Left colon (tissue), 1 donor: Measurements from ENCODE around the genes DGKH and EPSTI1.

- PRO-cap: no peak
Measured at GRCh38 chr13:41458042-41458923, 933 bp downstream of the RGCC start.

DNA sequence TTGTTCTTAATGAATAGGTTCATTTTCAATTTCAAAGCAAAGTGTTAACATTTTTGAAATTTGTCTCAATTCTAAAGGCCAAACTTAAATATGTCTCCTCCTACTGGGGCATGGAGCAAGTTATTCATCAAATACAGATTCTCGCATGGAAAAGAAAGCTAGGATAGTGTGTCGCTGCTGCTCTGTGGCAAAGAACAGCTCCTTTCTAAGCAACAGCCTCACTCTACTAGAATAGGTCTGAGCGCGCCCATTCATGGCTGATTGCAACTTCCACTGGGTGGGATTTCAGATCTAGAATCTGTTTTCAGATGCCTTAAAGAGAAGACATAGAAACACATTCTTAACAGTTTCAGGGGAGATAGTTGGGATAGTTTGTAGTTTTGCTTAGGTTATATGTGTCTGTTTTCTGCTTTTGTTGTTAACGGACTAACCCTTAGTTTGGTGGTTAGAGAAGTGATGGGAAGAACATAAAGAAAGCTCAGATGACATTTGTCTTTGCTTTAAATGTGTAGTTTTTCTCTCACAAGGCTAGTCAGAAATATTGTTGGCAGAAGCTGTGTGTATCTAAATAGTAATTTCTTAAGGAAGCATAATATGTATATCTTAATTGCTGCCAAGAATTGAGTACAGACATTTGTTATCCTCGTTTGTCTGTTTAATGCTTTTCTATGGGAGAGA is 2.5 kb downstream of the RGCC start:
- PRO-cap: no peak

DNA sequence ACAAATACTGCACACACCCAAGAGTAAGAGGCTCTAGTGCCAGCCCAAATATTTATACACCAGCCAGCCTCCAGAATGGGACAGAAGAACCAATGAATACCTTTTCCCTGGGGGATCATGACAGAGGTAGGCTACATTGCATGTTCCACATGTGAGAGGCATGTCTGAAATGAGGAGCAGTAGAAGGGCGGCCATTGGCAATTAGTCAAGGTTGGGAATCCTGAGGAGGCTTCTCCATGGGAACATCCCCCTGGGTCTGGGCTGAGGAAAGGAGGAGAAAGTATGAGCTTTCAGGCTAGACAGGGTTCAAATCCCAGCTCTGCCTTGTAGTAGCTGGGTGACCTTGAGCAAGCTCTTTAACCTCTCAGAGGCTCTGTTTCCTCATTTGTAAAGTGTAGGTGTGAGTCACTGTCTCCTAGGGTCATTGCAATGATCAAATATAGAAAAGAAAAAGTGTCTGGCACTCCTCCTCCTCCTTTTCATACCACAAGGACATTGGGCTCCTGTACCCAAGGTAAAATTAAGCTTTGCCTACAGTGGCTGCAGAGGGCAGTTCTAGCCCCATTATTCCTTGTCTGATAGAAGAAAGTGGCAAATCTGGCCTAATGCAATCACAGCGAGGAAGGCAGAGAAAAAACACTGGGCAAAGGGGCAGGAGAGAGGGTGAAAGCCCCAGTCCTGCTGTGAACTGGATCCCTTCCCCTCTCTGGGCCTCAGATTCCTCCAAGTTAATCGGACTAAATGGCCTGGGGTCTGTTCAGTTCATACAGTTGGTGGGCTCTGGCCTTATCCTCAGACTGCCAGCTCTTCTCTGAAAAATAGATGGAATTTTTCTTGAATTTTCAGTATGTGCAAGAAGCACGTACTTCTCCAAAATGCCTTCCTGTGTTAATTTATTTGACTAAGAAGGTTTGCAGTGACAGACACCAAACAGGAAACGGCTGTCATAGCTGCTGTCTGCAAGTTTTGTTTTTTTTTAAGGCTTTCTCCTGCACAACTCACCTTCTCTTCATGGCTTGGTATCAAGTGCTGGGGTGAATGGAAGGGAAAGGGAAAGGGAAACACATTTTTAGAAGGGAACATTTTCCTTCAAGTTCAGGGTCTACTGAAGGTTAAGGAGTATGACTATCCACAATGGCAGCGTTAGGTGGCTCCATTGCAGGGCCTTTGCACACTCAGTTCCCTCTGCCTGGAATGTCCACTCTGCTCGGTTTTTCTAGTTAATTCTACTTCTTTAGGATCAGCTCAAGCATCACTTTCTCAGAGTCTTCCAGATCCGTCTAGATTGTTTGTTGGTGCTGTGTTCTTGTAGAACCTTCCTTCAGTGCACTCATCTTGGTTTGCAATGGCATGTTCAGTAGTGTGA is 35.3 kb downstream of the RGCC start:
- PRO-cap: unidirectional peak, minus-strand start at position 877 of the sequence

DNA sequence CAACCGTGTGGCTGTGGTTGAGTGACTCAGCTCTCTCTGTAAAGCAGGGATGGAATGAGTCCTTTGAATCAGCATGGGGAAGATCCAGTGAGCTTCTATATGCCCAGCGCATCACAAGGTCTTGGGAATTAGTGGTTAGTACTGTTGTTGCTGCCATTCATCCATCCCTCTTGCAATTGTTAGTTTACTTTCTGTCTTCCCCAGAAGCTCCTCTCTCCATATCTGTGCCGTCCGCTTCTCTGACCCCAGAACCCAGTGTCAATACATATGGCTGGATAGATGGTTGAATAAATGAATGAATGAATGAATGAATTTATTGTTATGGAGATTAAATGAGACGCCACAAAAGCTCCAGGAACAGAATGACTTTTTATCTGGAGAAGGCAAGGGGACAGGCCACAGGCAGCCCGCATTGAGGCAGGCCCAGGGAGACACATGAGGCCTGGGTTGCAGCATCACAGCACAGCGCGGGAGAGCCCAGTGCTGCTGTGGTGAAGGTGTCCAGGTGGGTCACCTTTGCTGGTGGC is 89.2 kb downstream of the RGCC start:
- PRO-cap: no peak

- PRO-cap: no peak
Measured at GRCh38 chr13:41654981-41655180, 197.5 kb downstream of the RGCC start.

- PRO-cap: no peak
Measured at GRCh38 chr13:41907262-41907858, 53.5 kb downstream of the VWA8 start.

DNA sequence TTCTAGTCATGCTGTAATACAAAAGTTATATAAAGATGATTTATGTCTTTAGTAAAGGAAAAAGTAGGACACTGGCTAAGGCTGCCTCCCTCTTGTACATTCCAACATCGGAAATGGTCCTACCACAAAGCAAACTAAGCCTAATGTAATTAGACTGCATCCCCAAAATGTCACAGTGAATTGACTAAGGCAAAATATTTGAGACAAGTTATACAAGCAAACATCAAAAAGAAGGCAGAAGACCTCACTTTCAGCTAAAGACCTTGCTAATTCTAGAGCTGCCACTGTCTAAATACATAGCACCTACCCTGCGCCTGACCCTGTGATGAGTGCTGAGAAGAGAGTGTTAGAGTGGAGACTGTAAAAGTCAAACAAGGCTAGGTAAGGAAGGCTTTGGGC is 852 bp upstream of the VWA8 start:
- PRO-cap: no peak

DNA sequence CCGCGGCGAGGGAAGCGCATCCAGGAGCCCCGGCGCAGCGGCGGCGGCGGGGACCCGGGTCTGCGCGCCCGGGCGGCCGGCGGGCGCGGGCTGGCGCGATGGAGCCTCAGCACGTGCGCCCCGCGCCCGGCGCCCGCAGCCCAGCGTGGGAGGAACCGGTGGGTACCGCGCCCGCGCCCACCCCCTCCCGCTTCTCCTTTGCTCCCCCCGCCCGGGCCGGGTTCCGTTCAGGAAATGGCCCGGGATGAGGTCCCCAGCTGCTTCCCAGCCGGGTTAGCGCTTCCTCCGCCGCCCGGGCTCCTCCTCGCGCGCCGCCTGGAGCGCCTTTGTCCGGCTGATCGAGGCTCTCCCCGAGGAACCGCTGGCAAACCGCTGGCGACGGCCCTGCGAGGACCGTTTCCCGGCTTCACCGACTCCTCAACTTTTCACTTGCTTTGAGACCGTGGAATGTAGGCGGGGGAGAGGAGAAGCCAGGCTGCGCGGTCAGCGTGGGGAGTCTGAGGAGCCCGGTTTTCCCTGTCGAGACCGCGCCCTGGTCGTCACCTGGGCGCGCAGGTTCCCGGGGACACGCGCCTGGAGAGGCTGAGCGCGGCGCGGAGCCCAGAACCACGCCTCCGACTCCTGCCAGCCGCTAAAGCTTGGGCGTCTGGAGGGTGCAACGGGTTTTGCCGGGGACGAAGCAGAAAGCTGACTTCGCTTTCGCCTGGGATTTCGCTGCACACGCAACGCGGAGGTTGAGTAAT is 7.5 kb upstream of the DGKH start:
- PRO-cap: bidirectional peak, plus-strand start at position 661 of the sequence, minus-strand start at position 518 of the sequence

- PRO-cap: bidirectional peak, plus-strand start at chr13:42049205, minus-strand start at chr13:42048937
Measured at GRCh38 chr13:42048336-42049367, at the start of gene DGKH. Gene DGKH, plus strand, starts transcription at chr13:42048648.

DNA sequence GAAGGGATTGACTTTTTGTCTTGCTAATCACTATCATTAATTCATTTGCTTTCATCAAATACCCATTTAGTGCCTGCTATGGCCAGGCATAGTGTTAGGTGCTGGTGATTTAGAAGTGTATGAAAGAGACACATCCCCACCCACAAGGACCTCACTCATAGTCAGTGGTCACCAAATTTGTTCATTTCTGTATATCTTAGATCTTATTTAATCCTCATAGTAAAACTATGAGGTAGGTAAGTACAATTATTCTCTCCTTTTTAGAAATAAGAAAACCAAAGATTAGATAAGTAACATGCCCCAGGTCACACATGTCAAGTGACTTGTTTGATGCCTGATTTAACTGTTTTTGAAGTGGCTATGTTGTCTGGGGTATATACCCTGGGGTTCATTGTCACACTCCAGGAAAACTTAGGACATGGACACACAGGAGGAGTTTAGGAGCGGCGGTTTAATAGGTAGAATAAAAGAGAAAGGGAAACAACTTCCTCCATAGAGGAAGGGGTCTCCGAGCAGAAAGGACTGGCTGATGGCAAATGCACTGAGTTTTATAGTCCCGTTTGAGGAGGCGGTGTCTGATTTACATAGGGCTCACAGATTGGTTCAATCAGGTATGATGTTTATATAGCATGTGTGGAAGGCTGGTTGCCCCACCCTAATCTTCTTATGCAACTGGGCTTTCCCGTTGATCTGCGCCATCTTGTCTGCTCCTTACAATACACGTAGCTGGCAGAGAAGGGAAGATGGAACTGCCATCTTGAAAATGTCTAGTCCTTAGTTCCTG is 12.3 kb downstream of the DGKH start:
- PRO-cap: no peak

DNA sequence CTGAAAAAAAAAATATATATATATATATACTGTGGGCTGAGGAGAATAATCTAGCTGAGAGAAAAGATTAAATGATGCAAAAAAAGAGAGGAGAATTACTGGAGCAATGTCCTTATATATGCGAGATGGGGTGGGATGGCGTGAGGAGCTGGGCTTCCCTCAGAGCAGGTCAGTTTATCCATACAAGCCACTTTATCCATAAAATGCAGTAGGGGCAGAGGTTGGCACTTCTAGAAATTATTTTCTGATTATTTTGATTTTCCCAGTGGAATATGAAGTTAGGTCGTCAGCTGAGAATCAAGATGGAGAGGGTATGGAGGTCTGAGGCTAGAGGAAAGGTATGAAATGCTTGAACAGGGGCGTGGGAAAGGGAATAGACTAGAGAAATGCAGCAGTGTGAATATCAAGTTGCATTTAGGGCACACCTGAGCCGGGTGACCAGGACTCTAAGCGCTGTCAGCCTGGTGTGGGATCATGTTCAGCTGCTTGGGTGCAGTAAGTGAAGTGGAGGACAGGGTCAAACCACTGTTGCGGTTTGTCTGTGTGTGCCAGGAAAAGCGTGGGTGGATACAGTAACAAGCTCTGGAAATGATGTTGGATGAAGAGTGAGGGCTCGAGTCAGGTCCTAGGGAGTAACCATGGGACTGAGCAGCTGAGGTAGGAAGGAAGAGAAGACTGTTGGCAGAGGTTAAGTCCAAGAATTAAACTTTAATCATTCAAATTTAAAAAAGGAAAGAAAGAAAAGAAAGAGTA is 15.7 kb downstream of the DGKH start:
- PRO-cap: no peak

- PRO-cap: no peak
Measured at GRCh38 chr13:42087309-42087996, 39.0 kb downstream of the DGKH start.

DNA sequence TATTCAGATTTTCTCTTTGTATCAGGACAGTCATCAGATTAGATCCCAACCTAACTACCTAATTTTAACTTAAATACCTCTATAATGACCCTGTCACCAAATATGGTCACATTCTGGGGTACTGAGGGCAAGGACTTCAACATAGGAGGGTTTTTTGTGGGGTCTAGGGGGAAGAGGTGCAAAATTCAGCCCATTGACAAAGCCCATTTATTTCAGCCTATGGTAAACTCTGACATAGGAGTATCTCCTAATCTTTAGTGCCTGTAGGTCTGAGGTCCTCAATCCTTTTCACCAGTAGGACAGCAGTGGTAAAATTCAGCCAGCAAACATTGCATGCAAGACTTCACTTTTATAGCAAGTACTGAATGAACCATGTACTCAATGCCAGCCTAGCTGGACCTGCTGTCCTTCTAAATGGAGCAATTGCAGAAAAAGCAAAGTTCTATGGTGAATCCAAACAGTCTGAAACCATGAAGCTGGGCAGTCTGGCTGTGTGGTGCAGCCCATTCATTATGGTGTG is 21.0 kb upstream of the TNFSF11 start:
- PRO-cap: no peak

DNA sequence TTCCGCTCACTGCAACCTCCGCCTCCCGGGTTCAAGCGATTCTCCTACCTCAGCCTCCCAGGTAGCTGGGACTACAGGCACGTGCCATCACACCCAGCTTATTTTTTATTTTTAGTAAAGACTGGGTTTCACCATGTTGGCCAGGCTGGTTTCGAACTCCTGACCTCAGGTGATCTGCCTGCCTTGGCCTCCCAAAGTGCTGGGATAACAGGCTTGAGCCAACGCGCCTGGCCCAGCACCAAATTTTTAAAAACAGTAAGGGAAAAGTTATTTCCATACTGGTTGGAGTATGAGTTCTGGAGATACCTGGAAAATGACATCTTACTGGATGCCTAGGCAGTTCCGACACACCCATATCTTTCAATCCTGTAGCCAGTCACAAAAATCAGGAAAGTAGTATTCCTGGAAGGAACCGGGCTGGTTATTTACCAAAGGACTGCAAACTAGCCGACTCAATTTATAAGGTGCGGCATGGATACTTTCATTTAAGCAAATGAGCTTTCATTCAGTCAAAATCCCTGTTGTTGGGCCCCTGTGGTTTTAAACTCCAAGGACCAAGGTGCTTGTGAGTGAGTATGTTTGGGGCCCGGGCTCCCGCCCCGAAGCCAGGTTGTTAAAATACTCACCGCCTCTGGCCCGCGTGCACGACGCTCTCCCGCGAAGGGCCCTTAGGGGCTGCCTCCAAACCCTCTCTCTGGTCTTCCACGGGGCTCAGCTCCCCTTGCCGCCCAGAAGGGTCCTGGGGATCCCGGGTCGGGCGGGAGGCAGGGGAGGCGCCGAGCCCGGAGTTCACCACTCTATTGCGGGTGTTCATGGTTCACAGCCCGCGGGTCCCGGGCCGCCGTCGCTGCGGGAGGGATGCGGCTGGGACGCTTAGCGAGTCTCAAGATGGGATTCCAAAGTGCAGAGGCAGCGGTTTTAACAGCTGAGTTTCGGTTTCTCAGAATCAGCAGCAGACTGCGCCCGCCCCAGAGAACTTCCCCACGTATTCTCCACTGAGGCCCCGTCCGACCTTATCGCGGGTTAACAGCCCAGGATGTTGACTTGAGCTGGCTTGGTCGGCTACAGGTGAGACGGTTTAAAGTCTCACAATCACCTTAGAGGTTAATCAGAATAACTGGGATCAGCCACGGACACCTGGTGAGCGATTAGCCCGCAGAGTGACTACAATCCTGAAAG is at the start of gene EPSTI1:
Gene EPSTI1, minus strand, starts transcription at position 890 of the 1,179 bp plus-strand sequence.
- PRO-cap: bidirectional peak, plus-strand start at position 955 of the sequence, minus-strand start at position 885 of the sequence

DNA sequence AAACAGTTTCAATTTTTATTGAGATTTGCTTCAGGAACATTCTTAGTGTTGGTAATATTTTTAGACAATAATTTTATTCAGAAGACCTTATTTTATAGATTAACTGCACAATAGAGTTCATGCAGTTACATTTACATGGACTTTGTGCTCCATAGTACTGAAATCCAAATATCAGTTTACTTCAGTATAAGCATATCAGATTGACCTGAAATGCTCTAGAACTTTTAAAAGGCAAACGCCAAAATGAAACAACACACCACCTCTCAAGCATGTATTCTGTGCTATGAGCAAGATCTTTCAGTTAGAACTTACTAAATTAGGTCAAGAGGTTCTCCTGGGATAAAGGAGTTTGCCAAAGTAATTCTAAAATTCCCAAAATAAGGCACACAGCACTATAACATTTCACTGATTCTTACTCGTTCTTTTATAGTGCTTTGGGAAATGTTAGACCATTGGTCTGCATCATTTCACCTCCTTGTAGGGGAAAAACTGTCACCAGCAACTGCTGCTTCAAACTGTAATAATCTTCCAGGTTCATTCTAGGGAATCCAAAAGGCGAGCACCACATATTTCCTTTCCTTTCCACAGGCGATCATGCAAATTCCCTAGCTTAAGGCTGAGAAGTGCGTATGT is 275.4 kb downstream of the ENOX1 start:
- PRO-cap: no peak

GRCh38 chr13:44107568-44108205 is 53.4 kb downstream of the SMIM2 start:
- PRO-cap: bidirectional peak, plus-strand start at chr13:44107905, minus-strand start at chr13:44107784

- PRO-cap: no peak
Measured at GRCh38 chr13:44132543-44133270, 28.4 kb downstream of the SMIM2 start.

DNA sequence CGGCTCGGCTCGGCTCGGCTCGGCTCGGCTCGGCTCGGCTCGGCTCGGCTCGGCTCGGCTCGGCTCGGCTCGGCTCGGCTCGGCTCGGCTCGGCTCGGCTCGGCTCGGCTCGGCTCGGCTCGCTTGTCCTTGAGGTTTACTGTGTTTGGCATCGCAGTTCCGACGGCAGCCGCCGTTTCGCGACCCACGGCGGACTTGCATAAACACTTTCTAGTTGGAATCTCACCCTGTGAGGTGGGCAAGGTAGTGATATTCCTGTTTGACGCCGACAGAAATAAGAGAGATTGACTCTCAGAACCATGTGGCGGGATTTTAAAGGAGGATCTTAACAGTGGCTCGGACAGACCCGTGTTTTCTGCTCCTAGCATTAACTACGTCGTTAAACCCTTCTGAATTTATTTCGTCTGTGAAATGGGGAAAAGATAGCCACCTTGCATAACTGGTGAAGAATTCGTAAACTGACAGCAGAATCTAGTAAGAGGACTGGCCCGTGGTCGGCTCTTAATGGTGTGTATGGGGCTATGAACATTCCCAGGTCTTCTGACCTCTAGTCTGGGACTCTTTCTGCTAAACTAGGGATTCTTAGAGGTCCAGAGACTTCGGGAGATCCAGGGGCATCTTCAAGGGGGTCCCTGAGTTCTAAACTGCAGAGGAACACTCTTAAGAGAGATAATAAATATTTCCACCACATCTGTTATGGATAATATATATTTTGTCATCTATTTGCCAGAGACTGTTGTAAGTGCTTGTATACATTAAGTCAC is 18.7 kb downstream of the SMIM2 start:
- PRO-cap: bidirectional peak, plus-strand start at position 156 of the sequence, minus-strand start outside the sequence

- PRO-cap: no peak
Measured at GRCh38 chr13:44155585-44155998, 5.5 kb downstream of the SMIM2 start.

- PRO-cap: no peak
Measured at GRCh38 chr13:44158850-44159494, 2.1 kb downstream of the SMIM2 start.